Glomerular endothelial cell (primary cell): ENCODE measurements around a stretch of chr2.

GRCh38 chr2:238328353-238329396, 8.4 kb downstream of the TRAF3IP1 start:
- RAMPAGE, long total RNA = no peak

DNA sequence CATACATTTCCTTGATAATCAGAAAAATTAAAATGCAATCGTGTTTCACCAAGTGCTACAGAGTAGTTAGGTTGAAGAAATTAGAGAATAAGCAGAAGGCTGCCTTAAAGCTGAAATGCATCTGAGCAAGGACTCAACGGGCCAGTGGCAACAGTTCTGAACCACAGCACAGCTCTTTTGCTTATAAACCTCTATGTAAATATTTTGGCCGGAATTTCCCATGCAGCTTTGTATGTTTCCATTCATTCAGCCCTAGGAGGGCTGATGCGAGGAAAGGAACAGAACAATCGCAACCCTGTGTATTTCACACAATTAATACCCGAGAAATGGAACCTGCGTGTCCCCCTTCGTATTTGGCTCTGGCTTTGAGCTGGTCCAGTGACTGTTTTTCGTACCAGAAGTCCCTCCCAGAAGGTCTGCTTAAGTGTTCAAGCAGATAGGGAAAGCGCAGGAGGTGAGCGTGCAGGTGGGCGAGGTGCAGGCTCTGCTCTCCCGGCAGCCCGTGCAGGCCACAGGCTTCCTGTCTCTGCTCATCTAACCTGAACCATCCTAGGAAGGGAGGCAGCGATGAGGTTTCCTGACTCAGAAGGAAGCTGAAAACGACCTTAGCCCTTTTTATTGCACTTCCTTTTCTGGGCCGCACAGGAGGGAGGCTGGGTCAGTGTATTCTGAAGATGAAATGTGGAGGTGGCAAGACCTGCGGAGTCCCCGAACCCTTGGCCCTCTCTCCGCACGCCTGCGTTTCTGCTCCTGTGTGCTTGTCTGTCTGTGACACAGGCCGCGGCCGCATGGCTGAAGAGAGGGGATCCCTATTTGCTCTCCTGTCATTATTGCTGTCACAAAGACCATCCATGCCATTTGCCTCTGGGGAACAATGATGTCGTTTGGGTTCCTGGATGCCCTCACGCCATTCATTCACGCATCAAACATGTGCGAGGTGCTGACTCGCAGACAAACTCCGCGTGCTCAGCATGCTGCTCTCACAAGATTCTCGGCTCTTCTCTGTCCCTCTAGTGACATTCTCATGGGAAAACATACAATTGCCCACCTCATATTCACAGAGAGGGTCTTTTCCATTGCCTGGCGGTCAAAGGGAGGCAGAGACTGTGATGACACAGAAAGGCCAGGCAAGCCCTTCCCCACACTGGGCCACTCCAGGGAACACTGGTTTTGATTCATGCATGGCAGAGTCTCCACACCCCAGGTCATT, 67.5 kb downstream of the ASB1 start:
- RAMPAGE, long total RNA = no peak

DNA sequence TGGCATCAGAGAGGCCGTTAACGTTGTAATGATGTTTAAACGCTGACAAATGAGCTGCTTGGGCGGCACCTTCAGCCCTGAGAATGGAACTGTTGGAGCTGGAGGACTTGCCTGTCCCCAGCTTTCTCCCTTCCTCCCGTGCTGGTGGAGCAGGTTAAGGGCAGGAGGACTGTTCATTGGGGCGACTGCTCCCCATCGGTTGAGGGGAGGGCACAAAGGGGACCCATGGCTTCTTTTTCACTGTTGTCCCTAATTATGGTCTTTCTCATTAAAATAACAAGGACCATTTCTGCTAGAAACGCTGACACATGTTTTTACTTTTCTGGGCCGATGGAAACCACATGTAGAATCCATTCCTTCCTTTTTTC, 169.9 kb downstream of the ASB1 start:
- RAMPAGE, long total RNA = no peak

DNA sequence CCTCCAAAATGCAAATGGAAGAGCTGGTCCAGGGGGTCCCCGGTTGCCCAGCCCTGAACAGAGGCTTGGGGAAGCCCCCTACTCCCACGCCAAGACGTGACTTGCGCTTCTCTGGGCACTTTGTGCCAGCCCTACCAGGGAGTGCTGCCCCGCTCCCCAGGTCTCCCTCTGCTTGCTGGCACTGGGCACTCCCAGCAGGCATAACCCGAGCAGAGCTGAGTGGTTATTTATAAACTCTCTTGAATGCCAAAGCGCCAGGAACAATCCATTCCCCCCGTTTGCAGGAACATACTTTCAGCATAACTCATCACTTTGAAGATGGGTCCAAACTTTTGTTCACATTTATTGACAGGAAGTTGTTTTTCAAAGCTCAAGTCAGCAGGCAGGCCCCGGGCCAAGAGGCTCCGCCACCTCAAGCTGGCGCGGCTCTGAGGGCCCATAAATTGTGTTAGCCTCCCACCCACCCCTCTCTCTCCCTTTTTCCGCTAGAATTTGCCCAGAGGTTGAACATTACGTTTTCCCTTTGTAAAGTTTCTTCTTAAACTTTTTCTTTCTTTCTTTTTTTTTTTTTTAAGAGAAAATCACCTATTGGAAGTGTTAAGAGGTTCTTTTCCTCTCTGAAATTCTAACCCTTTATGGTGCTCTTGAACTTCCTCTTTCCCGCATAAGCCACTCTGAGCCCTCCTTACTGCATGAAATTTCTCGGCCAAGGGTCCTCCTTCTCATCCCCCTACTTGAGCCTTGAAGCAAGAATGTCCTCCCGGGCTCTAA, 170.5 kb downstream of the ASB1 start:
- RAMPAGE, long total RNA = no peak

- RAMPAGE, long total RNA = no peak
These were observed 203.8 kb upstream of the TWIST2 start for GRCh38 chr2:238644008-238644523.

GRCh38 chr2:238811051-238811640, 36.7 kb upstream of the TWIST2 start:
- RAMPAGE, long total RNA = no peak

DNA sequence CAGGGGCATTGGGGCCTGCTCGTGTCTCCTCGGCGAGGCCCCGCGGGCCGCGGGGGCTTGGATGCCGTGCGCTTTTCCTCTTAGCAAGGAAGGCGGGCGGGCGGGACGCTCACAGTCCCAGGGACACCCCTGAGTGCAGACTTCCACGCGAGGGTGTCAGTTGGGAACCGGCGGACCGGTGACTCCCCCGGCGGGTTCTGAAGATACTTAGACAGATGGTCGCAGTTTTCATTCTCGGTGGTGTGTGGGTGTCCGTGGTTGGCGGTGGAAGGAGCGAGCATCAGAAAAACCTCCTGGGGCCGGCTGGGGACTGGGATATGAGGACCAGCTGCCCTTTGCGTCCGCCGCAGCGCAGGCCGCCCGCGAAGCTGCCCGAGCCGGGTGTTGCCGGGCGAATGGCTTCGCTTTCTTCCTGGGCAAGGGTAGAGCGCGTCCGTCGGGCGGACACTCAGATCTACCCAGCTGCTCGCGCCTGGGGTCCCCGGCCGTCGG, 952 bp downstream of the TWIST2 start:
- RAMPAGE, long total RNA = no peak

DNA sequence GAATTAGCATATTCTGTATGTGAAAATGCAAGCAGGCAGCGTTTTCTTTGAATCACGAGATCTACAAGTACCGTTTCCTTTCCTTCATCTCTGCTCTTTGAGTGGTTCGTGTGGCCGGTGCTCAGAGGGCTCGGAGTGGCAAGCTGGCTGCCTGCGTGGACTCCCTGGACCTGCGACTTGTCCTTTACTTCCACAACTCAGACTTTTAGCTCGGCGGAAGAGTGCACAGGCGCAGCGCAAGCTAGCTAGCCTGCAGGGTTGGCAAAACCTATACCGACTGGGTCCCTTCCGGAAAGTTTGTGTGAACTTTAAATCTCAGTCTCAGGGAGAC, 6.9 kb downstream of the TWIST2 start:
- RAMPAGE, long total RNA = no peak

- RAMPAGE, long total RNA = no peak
These were observed 54.4 kb downstream of the TWIST2 start for GRCh38 chr2:238902282-238902718.

DNA sequence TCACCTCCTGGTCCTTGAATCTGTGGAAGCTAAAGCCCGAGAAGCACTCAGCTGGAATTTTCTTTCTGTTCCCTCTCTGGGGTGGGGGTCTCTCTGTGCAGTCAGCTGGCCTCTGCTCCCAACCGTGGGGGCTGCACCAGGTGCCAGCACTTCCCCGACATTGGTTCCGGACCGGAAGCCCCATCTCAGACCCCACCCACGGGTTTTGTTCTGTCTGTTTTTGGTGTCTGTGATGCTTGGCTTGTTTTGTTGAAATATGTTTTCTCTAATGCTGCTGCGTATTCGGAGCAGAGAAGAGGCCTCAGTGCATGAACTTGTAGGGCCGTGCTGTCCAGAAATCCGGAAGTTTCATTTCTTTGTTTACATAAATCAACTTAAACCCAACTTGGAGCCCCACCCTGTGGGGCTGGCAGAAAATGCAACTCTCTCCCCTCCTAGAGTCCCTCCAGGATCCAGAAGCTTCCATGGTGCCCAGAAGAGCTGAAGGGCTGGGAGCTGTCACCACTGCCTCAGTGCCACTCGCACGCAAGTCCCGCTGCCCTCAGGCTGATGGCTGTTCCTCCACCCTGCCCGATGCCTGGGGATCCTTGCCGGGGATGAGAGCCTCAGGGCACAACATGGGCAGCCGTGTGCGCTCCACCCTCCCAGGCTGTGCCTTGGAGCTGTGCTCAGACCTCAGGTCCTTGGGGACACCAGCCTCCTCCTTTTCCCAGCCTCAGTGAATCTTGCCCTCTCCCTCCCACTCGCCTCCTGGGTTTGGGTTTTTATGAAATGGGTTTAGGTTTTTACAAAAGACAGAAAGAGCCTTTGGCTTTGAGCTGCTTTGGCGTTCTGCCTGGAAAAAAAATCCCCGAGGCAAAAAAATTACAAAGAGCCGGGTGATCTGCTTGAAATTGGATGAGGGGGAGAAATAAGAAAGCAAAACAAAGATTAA, 155.0 kb downstream of the TWIST2 start:
- RAMPAGE, long total RNA = no peak

DNA sequence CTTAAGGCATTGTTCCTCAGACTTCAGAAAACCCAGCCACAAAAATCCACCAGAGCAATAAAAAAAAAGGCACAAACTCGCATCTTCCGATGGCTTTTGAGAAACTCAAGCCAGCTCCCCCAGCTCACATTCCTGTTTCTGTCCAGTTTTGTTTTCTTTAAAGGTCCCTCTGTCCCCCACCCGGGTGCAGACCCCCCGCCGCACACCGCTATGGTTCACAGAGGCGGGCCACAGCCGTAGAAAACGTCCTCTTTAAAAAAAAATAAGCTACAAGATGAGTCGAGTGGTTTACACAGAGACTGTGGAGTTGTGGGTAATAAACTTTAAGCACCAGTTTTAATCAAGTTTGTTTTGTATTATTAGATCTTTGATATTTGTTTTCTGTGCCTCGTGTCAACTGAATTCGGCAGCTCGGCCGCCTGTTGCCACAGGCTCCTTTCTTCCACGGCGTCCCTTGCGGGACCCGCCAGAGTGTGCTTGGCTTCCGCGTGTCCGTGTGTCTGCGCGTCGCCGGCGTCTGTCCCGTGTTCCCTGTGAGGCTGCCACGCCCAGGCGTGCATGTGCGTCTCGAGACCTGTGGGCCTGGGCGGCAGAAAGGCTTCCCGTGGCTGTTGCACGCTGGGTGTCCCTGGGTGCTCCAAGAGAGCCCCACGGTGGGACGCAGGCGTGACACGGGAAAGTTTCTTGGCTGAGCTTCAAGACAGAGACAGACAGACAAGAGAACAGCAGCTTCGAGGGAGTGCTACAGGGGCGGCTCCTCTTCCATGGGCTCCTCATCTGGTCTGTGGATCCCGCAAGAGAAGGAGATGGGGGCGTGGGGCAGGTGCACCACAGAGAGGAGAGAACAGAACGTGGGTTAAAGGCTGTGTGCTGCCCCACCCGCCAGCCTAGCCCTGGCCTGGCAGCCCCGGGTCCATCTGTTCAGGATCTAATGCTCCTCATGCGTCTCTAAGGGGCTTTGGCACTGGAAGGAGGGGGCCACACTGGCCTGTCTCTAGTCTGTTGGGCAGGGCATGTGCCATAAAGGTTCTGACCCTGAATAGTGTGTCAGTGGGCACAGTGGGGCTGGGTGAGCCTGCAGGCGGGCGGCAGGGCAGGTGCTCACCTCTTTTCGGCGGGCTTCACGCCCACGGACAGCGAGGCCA, 204.8 kb downstream of the TWIST2 start:
- RAMPAGE, long total RNA = no peak

GRCh38 chr2:239156776-239157775, 243.7 kb downstream of the HDAC4 start:
- RAMPAGE, long total RNA = no peak

DNA sequence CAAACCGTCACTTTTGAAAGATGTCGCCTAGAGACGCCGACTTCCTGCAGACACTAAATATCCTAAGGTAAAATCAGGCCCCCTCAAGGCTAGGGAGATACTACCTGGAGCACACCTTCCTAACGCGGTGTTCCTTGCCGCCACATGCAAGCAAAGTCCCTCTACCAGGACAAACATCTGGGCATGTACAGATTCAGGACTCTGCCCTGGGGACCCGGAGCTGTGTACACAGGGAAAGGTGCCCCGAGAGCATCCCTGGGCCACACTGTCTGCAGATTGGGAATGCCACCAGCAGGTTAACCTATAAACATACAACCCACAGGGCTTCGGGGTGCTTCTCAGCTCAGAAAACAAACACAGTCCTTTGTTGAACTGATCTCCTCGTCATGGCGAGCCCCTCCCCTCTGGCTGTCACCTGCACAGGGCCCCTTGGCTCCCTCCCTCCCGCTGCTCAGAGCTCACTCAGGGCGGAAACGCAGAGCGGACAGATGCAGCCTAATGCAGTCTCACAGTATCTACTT, 218.9 kb downstream of the HDAC4 start:
- RAMPAGE, long total RNA = no peak

GRCh38 chr2:239231162-239231884, 169.5 kb downstream of the HDAC4 start:
- RAMPAGE, long total RNA = no peak

DNA sequence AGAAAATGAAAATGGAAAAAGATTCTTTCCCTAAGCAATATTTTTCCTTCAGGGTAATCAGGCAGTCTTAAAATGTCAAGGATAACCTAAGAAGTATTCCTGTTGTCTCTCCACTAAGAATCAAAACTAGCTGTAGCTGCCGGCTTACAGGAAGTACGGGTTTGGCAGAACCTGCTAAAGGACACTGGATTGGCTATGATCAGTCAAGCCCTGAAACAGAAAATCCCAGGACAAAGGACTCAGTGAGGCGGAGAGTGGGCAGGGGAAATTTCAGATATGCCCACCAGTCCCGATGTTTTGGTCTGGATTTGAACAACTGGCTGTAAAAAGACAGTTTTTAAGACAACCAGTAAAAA, 155.7 kb downstream of the HDAC4 start:
- RAMPAGE, long total RNA = no peak

- RAMPAGE, long total RNA = no peak
These were observed 136.3 kb downstream of the HDAC4 start for GRCh38 chr2:239264375-239265016.

DNA sequence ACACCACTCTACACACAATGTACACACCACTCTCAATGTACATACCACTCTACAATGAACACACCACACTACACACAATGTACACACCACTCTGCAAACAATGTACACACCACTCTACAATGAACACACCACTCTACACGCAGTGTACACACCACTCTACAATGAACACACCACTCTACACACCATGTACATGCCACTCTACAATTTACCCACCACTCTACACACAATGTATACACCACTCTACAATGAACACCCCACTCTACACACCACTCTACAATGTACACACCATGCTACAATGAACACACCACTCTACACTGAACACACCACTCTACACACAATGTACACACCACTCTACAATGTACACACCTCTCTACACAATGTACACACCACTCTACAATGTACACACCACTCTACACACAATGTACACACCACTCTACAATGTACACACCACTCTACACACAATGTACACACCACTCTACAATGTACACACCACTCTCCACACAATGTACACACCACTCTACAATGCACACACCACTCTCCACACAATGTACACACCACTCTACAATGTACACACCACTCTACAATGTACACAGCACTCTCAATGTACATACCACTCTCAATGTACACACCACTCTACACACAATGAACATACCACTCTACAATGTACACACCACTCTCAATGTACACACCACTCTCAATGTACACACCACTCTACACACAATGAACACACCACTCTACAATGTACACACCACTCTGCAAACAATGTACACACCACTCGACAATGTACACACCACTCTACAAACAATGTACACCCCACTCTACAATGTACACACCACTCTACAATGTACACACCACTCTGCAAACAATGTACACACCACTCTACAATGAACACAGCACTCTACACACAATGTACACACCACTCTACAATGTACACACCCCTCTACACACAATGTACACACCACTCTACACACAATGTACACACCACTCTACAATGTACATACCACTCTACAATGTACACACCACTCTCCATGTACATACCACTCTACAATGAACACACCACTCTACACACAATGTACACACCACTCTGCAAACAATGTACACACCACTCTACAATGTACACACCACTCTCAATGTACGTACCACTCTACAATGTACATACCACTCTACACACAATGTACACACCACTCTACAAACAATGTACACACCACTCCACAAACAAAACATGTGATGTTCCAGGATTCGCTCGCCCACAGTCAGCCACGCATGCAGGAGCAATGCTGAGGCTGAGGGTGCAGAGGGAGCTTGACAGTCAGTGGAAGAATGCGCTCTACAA, 118.5 kb downstream of the HDAC4 start:
- RAMPAGE, long total RNA = no peak

DNA sequence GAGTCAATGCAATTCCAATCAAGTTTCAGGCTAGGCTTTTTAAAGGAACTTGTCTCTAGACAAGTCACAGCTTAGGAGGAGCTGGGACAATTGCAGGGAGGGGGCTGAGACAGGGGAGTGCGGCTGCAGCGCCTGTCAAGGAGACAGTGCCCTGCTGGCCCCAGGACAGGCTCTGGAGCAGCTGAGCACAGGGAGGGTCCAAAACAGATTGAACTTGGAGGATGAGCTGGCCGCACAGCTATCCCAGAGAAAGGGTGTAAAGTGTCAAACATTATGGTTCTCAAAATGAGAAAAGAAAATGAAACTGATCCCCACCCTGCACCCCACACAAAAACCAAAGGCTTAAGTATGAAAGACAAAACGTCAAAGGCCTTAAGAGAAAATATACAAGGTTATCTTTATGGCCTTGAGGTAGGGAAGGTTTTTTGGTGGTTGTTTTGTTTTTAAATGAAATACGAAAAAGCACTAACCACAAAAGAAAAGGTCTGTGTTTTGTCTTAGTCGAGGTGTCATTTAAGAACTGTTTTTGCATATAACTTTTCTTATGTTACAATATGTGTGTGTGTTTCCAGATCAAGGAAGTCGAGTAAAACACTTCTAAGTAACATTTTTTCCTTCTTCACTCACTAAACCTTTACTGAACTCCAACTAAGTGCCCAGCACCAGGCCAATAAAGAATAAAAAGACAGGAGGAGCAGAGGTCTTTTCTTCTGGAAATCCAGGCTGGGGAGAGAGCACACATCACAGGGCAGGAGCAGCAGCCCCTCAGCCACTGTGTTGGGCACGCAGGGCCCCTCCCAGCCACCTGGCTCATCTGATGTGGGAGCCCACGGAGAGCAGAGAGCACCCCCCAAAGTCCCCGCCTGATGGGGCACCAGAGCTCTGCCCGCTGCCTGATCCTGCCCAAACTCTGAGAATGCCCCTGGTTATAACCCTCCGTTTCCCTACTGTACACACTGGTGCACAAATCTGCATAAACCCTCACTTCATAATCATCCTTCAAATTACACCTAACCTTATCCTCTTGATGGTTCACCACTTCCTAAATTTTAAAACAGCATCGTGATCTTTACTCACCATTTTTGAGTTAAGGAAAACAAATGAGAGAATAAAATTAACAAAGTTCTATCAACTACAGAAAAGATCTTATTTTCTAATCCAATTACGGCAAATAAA, 111.6 kb downstream of the HDAC4 start:
- RAMPAGE, long total RNA = no peak

DNA sequence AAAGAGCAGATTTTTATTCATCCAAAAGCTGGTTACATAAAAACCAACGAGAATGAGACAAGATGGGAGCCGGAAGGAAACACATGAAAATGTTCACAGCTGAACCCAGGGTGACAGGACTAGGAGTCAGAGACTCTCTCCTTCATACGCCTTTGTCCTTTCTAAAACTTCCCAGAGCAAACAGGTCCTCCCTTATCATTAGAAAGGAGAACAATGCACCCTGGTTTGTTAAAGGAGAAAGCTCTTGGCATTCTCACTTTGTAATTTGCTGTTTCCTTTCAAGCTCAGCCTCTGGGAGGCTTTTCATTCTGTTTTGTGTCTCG, 105.5 kb downstream of the HDAC4 start:
- RAMPAGE, long total RNA = no peak

- RAMPAGE, long total RNA = no peak
These were observed 1.5 kb downstream of the HDAC4 start for GRCh38 chr2:239399121-239399868.